Smooth muscle cell (in vitro differentiated cells): ENCODE data around the gene WNK4.

DNA sequence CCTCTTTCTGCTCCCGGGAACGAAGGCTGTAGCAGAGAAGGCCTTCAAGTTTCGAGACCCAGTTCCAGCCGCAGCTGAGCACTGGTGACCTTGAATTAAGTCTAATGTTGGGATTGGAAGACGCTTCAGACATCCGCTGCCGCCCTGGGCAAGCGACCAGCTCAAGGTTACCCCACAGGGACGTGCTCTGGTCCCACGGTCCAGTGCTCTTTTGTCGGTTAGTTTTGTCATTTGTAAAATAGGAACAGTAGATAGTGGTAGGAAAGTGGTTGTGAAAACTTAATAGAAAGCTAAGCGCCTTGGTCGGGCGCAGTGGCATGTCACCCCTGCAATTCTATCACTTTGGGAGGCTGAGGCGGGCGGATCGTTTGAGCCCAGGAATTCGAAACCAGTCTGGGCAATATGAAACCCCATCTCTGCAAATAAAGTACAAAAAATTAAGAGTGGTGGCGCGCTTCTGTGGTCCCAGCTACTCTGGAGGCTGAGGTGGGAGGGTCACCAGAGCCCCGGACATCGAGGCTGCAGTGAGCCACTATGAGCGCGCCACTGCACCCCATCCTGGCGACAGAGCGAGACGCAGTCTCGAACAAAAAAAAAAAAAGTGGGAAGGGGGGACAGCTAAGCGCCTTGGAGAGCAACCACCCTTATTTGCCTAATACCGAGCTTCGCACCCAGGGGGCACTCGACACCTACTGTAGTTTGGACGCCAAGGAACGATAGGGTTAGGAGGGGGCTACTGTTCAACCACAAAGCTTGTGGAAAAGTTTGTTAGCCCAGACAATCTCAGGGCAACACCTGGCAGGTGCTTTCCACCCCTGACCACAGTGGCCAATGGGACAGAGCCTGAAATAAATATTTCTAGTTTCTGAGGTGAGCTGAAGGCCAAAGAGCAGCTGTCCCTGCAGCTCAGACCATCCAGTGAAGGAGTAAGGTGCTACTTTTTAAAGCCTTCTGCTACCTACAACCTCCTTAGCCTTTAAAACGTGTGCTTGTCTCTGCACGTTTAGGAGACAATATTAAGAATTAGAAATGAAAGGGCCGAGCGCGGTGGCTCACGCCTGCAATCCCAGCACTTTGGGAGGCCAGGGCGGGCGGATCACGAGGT lies 749 bp upstream of the PSMC3IP start:
- RAMPAGE, long total RNA: no peak

- RAMPAGE, long total RNA: no peak
These were observed 450 bp upstream of the PLEKHH3 start for GRCh38 chr17:42677204-42677683.

GRCh38 chr17:42678925-42679495 lies 2.2 kb upstream of the PLEKHH3 start:
- RAMPAGE, long total RNA: no peak

DNA sequence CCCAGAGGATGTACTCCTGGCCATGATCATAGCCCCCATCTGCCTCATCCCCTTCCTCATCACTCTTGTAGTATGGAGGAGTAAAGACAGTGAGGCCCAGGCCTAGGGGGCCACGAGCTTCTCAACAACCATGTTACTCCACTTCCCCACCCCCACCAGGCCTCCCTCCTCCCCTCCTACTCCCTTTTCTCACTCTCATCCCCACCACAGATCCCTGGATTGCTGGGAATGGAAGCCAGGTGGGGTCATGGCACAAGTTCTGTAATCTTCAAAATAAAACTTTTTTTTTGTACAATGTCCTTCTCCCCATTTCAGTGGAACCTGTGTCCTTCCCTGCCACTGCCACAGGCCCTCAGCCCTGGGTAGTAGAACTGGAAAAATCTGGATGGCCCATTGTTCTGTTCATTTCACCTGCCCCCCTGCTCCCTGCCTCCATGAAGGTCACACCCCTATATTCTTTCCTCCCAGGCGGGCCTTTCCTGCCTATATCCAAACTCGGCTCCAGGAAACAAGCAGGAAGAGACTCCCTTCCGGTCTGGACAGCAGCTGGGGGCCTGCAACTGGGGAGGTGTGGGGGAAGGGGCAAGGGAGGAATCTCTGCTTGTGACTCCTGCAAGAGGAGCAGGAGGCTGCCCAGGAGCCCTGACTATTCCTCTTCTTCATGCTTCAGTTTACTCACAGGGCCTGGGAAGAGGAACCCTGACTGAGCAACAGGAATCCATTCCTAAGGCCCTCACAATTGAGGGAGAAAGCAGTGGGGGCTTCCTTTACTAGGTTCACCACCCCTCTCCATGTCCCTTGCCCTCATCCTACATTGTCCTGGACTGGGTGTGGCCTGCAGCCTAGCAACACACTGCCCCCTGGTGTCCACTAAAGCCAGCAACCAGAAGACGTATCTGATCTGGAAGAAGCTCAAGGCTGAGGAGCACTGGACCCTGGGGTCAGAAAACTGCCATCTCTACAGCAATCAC lies 2.0 kb downstream of the RAMP2 start:
- RAMPAGE, long total RNA: no peak

GRCh38 chr17:42779655-42780778 lies at the start of gene WNK4:
Gene WNK4 (plus strand): TSS chr17:42780610.
- RAMPAGE, long total RNA: no peak

DNA sequence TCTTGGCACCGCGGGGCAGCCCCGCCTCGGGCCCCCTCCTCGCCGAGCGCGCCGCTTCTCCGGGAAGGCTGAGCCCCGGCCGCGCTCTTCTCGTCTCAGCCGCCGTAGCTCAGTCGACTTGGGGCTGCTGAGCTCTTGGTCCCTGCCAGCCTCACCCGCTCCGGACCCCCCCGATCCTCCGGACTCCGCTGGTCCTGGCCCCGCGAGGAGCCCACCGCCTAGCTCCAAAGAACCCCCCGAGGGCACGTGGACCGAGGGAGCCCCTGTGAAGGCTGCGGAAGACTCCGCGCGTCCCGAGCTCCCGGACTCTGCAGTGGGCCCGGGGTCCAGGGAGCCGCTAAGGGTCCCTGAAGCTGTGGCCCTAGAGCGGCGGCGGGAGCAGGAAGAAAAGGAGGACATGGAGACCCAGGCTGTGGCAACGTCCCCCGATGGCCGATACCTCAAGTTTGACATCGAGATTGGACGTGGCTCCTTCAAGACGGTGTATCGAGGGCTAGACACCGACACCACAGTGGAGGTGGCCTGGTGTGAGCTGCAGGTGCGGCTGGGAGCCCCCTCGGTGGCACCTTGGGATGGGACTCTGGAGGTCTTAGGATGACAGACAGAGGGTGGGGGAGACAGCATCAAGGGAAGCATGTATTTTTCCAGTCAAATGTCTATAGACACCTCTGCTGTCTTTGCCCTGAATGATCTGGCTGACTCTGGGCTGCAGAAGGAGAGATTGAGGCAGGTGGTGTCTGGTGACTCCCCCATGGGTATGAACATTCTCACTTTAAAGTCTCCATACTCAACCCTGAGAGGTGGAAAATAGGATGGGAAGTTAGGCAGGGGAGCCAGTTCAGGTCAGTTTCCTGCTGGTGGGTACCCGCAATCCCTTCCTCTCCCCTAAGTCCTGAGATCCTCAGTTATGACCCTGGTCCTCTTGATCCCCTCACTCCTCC lies 639 bp downstream of the WNK4 start:
- RAMPAGE, long total RNA: no peak

- RAMPAGE, long total RNA: no peak
These were observed 2.8 kb downstream of the COA3 start for GRCh38 chr17:42795449-42796348.

- RAMPAGE, long total RNA: no peak
These were observed 1.1 kb upstream of the AOC3 start for GRCh38 chr17:42849742-42850438.

DNA sequence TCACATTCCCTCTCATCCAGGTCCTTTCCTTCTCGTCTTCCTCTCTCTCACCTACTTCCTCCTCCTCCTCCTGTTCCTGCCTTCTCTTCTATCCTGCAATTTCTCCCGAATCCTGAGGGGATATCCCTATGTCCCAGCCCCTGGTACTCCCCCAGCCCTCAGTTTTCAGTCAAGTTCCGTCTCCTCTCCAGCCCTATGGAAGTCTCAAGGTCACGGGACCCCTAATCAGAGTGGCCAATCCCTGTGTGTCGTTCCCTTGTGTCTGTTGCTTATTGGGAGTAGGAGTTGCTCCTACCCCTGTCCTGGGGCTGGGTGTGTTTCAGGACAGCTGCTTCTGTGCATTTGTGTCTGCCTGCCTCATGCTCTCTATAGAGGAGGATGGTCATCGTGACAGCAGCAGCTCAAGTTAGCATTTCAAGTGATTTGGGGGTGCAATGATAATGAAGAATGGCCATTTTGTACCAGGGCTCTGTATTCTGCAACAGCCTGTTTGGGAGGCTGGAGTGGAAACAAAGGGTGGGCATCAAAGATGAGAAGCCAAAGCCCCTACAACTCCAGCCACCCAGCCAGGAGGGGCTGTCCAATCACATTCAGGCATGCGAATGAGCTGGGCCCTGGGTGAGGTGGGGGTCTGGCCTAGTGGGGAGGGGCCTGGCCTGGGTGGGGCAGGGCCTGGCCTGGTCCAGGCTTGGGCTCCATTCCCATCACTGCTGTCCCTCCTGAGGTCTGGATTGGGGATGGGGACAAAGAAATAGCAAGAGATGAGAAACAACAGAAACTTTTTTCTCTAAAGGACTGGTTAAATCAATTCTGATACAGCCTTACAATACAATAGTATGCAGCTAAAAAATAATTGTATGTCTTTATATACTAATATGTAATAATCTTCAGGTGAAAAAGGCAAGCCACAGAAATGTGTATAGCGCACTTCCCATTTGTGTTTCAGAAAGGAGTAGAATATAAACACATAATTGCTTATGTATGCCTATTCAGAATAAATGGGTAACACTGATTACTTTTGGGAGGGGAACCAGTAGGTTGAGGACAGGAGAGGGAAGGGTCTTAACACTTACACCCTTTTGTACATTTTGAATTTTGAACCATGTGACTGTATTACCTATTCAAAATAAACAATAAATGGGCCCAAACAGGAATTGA lies 6.4 kb downstream of the AOC3 start:
- RAMPAGE, long total RNA: no peak

GRCh38 chr17:42886866-42887211 lies 13.8 kb upstream of the G6PC1 start:
- RAMPAGE, long total RNA: no peak

- RAMPAGE, long total RNA: no peak
These were observed 2.1 kb downstream of the VAT1 start for GRCh38 chr17:43020058-43020587.

- RAMPAGE, long total RNA: no peak
These were observed 1.1 kb downstream of the VAT1 start for GRCh38 chr17:43020967-43021515.

GRCh38 chr17:43251382-43252297 lies 23.2 kb upstream of the CCDC200 start:
- RAMPAGE, long total RNA: no peak

GRCh38 chr17:43273170-43273505 lies 44.7 kb upstream of the CCDC200 start:
- RAMPAGE, long total RNA: no peak

- RAMPAGE, long total RNA: no peak
These were observed 83.8 kb upstream of the ARL4D start for GRCh38 chr17:43314721-43315763.

- RAMPAGE, long total RNA: no peak
These were observed 47.8 kb upstream of the ARL4D start for GRCh38 chr17:43350959-43351504.

DNA sequence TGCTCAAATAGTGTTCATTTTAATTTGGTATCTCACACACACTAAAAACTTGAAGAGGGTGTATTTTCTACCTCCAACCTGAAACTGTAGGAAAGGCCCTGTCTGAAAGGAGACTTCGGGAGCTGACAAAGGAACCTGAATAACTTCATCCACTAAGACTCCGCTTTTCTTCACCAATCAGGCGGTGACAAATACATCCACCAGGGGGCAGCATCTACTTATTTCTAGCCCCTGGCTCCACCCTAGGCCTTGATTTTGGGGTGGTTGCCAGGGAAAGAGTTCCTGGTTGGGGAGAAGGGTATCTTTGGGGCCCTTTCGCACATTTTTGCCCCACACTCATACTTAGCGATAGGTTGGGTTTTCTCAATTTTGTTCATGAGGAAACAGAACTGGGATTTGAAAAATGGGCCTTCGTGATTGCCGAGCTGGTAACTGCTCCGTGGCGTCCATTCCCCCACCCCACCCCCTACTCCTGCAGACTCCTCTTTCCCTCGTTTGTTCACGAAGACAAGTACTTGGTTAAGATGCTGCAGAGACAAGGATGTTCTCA lies 4.8 kb upstream of the ARL4D start:
- RAMPAGE, long total RNA: no peak

GRCh38 chr17:43399846-43400800 lies 1.3 kb downstream of the ARL4D start:
- RAMPAGE, long total RNA: no peak

GRCh38 chr17:43411431-43411791 lies 12.6 kb downstream of the ARL4D start:
- RAMPAGE, long total RNA: no peak

- RAMPAGE, long total RNA: no peak
These were observed 8.3 kb downstream of the DHX8 start for GRCh38 chr17:43492121-43492404.